HTR-8/SVneo (cell line): ENCODE results near the genes HAUS5, NPHS1, CLIP3, WDR62, ZNF146, ZNF790 and ZNF573.

DNA sequence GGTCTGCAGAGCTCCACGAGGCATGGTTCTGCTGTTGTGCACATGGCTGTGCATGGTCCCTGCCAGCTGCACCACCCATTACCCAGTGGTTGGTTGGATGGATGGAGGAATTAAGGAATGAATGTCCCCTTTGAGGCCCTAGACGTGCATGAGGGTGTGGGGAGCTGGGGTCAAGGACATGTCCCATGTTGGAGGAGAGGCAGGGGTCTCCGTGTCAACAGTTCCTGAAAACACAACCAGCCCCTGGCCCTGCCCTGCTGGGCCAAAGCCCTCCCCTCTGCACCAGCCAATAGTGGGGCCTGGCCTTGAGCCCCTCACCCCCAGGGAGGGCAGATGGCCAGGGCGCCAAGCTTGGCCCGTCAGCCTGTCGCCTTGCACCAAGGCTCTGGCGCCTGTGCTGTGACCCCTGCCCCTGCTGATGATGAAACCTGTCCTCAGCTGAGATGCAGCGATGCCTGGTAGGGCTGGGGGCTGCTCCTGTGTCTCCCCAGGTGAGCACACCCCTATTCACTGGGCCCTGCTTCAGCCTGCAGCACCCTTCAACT lies 2.4 kb upstream of the HAMP start:
- RRBS, result no CpG with 5 or more reads among the region's 8 CpGs

- RRBS, result no CpG with 5 or more reads among the region's 19 CpGs
Observed at GRCh38 chr19:35318591-35319564, 10.1 kb upstream of the CD22 start.

DNA sequence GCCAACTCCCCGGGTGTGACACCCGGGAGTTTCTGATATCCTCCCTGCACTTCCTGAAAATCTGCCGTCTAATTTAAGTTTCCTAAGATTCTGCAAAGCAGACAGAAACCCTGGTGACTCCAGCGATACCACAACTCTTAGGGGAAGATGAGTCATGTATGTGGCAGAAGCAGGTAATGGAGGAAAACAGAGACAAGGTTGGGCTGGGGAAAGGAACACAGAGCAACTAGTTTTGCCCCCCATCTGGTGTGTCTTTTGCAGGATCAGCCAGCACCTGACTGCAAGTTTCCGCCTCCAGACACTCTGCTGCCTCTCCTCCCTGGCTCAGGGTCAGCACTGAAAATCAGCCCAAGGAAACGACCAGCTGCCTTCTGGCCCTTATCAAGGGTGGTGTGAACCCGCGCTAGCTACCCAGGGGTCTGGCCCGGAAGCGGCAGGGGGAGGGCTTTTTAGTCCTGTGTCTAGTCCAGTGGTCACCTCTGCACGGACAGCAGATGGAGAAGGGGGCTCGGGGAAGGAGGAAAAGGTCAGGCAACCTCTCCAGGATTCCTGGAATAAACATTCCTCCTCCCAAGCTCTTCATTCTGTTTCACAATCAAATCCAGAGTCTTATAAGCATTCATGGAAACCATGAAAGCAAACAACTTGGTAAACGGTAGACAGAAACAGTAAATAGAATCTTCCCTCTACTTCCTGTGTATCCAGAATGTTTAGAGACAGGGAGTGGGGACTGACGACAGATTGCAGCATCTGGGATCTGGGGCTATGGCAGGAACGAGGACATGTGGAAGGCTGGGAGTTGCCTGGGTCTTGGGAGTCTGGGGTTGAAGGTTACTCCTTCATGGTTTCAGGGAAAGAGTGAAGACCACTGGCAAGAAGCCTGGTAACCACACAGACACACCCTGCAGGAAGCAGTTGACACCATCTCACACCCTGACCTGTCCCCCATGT lies 11.1 kb upstream of the FFAR2 start:
- RRBS, result no CpG with 5 or more reads among the region's 15 CpGs

DNA sequence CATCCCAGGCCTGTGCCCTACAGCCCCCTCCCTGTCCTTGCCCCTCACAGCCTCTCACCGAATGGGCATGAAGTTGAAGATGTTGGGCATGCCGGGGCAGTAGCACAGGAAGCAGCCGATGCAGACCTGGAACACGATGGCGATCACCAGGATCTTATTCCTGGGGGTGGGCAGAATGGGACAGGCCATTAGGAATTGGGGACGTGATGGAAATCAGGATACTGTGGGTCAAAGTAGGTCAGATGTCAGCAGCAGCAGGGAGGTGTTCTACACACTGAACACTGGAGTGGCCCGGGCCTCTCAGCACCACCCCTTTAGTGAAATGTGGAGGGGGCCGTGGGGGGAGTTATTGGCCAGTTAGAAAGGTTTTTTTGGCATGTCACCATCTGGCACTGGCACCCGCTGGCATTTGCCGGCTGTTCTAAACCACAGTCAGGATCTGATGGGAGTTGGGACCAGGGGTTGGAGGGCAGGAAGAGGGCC lies 5.6 kb downstream of the TMEM147 start:
- RRBS, result 90% methylated on average over 3 of the region's 10 CpGs

DNA sequence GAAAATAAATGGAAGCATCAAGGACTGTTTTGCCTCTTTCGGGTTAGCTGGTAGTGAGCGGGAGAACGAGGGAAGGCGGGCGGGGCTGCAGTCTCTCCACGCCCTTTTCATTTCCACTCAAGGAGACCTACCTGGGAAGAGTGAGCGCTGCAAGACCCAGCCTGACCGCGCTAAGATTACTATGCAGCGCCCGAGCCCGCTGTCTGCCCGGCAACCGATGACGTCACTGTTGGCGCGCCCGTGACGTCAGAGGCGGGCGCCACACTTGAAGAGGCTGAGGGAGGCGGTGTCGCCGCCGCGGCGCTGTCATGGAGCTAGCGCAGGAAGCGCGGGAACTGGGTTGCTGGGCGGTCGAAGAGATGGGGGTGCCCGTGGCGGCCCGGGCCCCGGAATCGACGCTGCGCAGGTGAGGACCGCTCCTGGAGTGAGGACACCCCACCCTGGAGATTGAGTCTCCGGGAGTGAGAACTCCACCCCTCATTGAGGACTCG lies at the start of gene HAUS5:
Gene HAUS5 (plus strand): TSS at position 249 of the 491 bp plus-strand sequence.
- RRBS, result 3% methylated on average over 6 of the region's 42 CpGs

GRCh38 chr19:35852217-35852912 lies at the start of gene NPHS1:
Gene NPHS1 (minus strand): TSS chr19:35852504.
- RRBS, result no CpG with 5 or more reads among the region's 8 CpGs

DNA sequence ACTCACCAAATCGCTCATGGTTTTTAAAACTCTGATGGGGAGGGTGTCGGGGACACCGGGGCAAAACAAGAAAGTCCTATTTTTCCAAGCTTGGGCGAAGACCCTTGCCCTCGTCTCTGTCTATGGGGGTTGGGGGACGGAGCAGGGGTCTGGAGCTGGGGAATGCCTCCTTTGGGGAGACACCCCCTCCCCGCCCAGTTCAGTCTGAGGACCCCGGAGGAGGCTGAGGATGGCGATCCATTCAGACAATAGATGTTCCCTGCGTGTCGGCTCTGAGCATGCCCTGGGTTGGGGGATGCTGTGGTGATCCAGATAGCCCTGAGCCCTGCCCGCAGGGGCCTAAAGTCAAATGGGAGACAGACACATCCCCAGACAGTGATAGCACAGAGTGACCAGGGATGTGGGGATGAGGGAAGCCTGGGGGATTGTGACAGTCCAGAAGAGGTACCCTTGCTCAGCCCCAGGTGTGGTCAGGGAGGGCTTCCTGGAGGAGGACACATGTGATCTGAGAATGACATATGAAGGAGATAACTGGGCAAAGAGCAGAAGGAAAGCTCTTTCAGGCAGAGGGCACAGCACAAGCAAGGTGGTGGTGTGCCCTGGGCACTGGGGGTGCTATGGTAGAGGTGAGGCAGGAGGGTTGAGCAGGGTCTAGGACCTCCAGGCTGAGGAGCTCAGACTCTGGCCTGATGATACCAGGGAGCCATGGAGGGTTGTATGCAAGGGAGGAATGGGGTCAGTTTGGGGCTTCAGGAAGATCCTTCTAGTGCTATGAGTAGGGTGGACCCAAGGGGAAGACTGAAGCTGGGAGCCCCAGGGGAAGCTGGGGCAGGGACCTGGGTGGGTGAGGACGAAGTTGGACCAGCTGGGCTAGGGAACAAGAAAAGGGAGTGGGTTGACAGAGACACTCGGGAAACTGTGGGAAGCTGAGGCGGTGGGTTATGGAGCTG lies 9.2 kb downstream of the LRFN3 start:
- RRBS, result 96% methylated on average over 2 of the region's 15 CpGs

DNA sequence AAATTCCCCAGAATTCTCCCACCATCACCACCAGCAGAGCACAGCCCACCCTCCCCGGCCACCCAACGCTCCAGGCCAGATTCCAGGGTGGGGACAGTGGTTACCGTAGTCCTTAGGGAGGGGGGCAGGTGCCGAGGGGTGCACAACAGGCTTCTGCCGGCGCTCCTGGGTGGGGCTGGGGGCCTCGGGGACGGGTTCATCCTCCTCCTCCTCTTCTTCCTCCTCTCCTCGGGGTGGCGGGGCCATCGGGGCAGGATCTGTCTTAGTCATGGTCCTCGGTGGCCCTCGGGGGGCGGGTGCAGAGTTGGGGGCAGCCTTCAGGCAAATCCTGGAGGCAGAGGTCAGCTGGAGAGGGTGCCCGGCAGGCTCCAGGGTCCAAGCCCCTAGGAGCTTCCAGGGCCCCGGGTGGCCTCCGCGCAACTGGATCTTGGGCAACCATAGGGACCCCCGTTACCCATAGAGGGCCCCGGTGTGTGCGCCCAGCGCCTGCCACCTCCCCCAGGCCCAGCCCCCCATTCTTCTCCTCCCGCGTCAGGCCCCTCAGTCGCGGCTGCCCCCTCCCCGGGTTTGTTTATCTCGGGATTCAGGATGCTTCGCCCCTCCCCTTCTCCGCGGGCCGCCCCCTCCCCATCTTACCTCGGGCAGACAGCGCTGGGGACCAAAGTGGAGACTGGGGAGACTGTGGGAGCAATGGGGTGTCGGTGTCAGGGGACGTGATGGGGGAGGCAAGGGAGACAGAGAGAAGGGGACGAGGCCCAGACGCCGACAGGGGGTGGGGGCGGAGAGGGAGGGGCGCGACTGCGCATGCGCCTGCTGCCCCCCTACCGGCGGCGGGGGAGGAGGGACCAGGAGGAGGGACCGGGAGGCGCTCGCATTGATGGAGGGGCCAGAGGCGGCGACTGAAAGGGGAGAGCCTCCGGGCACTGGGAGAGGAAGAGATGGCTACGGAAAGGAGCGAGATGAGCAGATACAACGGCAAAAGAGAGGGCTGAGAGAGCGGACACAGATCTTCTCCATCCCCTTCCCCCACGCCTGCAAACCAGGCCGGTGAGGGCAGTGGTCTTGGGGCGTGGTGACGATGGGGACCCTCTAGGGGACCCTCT lies at the start of gene CLIP3:
Gene CLIP3 (minus strand): TSS at position 786 of the 1,103 bp plus-strand sequence.
- RRBS, result 17% methylated on average over 27 of the region's 61 CpGs

- RRBS, result 1% methylated on average over 32 of the region's 56 CpGs
Observed at GRCh38 chr19:36054835-36055438, at the start of gene WDR62. Gene WDR62 (plus strand): TSS chr19:36054897.

- RRBS, result no CpG with 5 or more reads among the region's 17 CpGs
Observed at GRCh38 chr19:36103369-36103799, 7.6 kb upstream of the OVOL3 start.

- RRBS, result 90% methylated on average over 2 of the region's 18 CpGs
Observed at GRCh38 chr19:36142602-36143339, 2.9 kb downstream of the CAPNS1 start.

DNA sequence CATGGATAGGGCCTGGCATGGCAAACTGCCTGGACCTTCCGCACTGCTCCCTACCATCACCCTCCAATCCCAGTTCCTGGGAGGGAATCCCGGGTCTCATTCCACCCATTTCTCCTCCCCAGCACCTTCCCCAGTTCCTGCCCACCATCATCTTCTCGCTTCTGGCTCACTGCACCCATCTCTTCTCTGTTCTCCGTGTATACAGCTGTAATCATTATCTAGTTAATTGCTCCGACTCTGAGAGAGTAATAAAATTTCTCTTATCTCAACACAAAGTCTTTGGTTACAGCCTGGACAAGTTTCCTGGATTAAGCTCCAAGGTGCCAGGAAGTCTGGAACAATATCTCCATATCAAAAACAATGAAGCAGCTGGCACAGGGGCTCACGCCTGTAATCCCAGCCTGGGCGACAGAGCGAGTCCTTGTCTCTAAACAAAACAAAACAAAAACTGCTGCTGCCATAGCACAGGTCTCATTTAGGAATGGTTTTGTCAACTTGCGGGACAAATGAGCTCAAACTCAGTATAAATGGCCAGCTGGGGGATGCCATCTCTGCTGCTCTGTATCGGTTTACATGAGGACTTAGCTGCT lies 17.0 kb upstream of the COX7A1 start:
- RRBS, result no CpG with 5 or more reads among the region's 10 CpGs

- RRBS, result 1% methylated on average over 5 of the region's 77 CpGs
Observed at GRCh38 chr19:36214466-36215420, at the start of gene ZNF146. Gene ZNF146 (plus strand): TSS chr19:36215106.

- RRBS, result no CpG with 5 or more reads among the region's 7 CpGs
Observed at GRCh38 chr19:36237000-36238062, 22.4 kb downstream of the ZNF146 start.

GRCh38 chr19:36449031-36449785 lies 30.8 kb upstream of the ZFP82 start:
- RRBS, result no CpG with 5 or more reads among the region's 5 CpGs

- RRBS, result no CpG with 5 or more reads among the region's 6 CpGs
Observed at GRCh38 chr19:36529204-36529568, 1.1 kb upstream of the ZNF260 start.

GRCh38 chr19:36838224-36839094 lies at the start of gene ZNF790:
Gene ZNF790 (minus strand): TSS chr19:36838387.
- RRBS, result 3% methylated on average over 10 of the region's 43 CpGs

DNA sequence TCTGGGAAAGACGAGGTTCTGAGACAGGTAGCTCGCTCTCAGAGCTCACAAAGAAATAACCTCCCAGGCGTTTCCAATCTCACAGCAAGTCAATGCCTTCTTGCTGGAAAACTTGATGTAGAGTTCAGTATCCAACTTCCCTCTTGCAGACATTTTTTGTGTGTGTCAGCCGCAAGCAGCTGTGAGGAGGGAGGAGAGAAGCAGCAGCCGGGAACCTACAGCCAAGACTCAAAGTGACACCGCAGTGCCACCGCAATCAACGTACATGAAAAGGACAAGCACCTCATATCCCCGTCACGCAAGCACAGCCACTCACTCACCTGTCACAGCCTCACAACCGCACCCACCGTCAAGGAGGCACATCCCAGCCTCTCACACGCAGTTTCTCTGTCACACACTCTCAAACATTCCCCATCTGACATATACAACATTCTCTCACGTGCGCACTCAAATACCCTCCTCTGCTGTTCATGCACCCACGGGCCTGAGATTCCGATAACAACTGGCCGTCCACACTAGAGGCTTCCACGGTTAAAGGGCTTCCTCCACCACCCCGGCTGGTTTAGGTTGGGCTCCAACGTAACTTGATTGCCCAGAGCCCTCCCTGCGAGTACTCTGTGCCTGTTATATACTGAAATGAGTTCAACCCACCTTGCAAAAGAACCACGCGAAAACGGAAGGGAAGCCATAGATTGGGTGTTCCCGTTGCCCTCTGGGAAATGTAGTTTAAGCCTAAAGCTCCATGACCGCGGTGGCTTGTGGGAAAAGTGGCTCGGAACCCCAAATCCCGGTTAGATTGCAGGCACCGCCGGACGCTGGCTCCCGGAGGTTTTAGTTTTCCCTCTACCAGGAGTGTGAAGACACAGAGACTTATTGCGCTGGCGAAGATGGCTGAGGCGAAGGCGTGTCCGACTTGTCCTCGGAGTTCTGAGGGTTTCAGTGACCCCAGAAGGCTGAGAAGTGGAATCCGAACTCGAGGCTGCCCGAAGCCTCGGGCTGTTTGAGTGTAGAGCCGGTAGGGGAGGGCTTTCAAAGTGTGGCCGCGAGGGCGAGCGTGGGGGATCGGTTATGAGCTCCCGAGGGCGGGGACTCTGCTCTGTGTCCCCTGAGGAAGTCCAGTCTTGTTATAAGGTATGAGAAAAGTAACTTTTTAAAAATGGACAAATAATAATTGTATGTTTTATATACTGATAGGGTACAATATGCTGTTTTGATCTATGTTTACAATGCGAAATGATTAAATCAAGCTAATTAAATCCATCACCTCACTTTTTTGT lies at the start of gene ZNF573:
Gene ZNF573 (minus strand): TSS at position 694 of the 1,277 bp plus-strand sequence.
- RRBS, result no CpG with 5 or more reads among the region's 53 CpGs

DNA sequence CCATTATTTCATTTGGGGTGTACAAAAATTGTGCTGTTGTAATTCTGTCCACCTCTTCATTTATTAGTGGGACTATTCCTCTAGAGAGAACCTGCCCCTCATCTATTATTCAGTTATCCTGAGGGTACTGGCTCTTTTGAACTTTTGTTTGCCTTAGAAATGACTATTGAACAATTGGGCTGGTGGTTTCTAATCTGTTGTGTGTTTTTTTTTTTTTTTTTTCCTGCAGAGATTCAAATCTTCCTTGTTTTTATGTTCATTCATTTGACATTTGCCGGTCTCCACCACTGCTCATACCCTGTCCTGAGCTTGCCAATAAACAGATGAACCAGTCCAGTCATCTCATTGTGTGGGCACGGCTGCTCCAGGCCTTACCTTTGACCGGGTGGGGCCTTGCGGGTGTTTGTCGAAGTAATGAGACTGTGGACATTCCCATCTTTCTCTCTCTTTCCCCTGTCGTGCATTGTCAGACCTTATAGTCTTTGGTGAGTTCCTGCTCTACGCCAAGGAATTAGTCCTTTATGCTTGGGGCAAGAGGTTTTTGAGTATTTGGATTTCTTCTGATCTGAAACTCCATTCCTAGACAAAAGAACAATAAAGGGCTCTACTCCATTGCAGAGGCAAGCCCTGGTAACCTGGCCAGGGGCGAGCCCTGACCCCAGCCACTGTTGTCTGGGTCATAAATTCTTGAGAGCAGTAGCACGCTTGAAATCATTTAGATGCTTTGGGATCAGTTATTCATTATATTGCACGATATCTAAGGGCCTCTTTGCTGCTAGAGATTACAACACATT lies 34.4 kb downstream of the SIPA1L3 start:
- RRBS, result 93% methylated on average over 3 of the region's 10 CpGs

GRCh38 chr19:37977994-37978532 lies 71.1 kb downstream of the SIPA1L3 start:
- RRBS, result no CpG with 5 or more reads among the region's 7 CpGs